Bile duct (tissue), 1 donor: ENCODE measurements around the gene GOLT1A.

DNA sequence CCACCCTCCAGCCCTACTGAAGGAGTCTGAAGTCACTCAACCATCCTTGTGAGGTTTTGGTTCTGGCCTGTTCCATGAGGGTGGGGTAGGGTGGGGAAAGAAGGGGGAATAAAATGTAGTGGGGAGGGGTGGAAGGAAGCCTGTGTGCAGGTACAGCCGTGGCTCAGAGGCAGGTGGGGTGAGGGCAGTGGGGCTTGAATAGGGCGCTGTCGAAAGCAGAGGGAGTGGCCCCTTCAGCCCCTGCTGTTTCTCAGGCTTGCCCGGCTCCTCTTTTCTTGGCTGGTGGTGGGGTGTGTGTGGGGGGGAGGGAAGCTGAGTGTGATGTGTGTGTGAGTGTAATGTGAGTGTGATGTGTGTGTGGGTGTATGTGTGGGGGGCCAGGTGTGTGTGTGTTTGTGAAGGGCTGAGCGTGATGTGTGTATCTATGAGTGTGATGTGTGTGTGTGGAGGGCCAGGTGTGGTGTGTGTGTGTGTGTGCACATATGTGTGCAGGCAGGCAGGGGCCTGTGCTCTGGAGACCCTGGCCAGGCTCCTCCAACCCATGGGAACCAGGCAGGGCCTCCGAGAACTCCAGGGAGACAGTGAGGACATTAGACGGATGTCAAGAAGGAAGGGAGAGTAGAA is 9.0 kb downstream of the SOX13 start:
- PRO-cap, result no peak

DNA sequence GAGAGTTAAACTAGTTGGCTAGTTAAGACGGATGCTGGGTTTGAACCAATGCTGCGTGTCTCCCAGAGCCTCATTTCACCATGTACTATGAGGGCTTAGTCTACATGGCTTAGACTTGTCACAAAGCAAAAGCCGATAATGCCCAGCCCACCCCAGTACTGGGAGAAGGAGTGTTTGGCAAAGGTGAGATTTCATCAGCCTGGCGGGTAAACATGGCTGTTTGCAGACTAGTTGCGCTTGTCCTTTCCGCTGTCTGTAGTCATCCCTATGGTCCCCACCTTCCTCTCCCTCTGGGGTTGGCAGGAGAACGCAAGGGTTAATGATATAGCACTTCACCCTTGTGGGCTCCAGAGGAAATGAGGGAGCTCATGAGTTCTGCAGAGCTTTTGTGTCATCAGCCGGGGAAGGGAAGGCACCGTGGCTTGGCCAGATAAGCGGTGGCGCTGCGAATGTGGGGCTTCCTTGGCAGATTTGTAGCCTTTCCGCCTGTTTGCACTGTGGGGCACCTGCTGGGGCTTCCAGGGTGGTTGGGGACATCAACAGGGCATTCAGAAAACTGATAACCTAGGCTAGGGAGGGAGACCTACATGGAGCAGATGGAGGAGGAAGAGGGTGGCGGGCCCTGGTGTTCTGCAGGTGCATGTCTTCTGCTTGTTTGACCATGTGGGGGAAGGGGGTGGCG is 29.3 kb downstream of the SOX13 start:
- PRO-cap, result no peak

DNA sequence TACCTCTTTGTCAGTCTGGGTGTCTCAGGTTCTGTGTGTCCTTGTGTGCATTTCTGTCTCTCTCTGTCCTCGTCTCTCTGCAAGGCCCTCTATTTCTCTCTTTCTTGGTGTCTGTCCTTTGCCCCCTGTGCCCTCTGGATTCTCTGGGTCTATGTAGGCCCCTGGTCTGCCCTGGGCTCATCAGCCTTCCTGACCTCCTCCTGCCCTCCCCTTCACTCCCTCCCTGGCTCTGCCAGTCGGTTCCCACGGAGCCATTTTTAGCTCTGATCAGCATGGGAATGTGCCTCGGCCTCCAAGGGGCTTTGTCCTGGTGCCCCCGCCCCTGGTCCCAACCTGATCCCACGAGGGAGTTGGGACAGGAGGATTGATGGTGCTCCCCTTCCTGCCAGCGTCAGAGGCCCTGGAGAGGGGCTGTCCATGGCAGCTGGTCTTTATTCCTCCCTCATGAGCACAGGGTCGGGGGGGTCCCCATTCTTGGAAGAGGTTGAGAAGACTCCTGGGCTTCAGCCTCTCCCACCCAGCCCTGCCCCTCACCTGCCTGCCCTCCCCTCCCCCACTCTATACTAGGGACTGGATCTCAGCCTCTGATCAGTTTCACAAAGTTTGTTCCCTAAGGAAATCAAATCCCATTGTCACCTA is 24.9 kb downstream of the ETNK2 start:
- PRO-cap, result no peak

DNA sequence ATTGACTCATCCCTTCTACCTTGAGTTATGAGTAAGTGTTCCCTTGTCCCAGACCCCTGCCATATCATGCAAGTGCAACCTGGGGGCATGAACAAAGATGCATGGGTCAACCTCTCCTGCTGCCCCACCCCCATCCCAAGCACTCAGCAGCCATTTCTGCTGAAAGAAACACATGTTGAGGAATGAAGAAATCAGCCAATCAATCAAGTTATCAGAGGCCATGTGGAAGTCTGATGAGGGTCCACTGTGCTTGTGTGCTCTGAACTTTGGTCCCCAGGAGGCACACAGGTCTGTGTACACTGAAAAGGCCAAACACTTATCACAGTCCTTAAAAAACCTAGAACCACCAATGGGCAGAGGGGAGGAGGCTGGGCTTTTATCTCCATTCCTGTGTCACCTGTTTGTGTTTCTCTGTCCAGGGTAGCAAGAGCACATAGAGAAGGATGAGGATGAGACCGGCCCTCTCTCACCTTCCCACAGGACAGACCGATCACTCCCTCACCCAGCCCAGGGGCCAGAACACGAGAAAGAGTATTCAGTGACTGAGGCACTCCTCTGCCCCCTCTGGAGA is 9.5 kb downstream of the ETNK2 start:
- PRO-cap, result no peak

GRCh38 chr1:204150685-204151219 is 1.1 kb downstream of the ETNK2 start:
- PRO-cap, result no peak

DNA sequence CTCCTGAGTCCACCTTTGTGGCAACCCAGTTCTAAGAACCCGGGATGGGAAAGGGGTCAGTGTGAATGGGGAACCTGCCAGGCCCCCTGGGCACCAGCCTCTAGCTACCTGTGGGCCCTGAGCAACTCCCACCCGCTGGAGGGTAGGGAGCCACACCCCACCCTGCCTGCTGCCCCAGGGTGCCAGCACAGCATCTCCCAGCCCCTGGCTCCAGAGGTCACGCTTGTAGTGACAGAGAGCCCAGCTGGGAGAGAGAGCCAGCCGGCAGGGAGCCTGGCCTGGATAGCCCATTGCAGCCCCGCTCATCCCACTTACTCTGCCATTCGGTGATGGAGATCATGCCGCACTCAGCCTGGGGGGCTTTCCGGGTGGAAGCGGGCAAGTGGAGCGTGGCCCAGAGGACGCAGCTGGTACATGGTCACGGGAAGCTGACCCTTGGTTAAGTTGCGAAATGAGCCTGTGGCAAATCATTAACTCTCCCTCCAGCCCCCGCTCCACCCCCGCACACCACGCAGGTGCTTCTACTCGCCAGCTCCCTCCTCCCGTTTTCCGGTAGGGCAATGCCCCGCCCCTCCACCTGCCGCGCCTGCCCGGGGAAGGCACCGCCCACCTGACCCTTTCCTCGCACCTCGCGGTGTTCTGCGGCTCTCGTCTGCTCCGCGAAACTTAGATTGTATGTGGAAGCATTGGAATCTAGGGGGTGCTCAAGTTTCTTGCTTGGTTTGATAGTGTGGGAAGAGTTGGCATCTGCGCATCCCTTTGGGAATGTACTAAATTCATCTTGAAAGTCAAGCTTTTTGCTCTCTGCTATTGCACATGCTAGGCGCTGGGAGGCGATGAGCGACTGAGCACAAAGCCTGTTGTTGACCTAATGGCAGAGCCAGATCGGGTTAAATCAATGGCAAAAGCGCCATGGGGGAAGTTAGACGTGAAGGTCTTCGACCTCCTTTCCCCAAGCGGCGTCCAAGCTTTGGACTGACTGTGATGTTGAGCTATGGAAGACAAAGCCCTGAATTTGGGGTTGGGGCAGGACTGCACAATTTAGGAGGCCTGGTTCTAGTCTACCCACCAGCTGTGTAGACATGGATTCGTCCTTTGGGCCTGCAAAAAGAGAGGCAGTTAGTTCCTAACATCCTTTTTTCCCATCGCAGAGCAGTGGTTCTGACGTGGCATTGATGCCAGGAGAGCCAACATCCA is at the start of gene GOLT1A:
Gene GOLT1A, minus strand, starts transcription at position 422 of the 1,197 bp plus-strand sequence.
- PRO-cap, result unidirectional peak, minus-strand start at position 412 of the sequence

DNA sequence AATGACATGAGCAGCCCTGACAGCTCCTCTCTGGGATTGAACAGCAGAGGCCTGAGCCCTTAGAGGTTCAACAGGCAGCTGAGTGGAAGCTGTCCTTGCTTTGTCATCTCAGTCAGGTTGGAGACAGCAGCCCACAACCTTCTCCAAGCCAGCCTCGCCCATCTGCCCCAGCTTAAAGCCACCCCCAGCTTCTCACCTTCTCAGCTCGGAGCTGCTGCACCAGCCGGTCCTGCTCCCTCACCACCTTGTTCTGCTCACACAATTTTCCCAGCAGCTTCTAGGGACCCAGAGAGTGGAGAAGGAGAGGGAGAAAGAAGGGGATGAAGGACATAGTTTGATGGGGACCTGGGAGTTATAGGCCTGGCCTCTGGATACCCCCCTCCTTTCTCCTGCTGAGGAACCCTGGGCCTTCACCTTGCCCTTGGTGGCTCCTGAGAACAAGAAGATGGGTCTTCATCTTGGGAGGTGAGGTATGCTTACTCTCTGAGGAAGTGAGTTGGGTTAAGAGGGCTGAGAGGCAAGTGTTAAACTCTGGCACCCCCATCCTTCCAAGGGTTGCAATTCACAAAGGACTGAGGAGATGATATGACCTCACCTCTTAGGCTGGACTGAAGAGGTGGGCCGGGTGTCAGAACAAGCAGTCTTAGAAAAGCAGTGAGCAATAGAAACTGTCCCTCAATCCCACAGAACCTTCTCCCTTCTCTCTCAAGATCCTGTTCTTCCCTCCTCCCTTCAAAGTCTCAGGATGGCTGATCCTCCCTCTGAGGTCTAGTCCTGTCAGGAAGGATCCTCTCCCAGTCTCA is 35.4 kb upstream of the GOLT1A start:
- PRO-cap, result no peak

DNA sequence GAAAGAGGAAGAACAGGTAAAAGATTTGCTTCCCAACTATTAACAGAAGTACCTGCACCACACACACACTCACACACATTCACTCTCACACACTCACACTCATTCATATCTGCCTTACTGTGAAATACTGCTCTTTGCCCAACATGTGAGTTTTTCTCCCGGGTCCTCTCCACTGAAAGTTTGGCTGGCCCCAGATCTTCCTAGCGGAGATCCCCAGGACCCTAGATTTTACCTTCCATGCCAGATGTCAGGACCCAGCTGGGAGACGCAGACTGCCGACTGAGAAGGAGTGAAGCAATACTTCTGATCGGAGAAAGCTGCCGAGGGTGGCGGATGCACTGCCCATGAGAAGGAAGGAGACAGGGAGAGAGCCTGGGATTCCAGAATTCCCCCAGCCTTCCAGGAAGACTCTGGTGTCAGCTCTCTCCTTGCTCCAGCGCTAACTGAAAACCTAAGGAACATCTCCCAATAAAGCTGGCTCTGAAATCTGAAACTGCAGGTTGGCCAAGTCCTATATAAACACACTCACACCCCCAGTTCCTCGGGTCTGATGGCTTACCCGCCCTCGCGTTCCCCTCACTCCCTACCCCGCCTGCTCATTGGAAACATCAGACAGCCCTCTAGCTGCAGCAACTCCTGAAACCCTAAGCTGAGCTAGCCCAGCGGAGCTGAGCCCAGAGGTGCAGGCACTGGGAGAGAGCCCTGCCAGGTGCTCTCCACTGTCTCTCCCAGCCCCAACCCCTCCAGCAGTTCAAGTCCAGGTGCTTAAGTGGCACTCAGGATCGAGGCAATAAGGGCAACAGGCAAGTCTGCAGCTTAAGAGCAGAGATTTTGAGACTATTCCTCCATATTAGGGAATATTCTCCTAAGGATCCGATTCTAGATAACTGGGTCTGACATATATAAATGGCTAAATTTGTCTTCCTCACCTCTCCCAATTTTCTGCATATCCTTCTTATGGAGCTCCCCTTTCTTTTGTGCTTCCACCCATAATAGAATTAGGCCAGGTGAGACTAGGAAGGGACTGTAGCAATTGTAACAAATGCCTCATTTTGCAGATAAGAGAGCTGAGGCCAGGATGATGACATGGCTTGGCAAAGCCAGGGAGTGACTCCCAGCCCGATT is 52.3 kb downstream of the PLEKHA6 start:
- PRO-cap, result unidirectional peak, minus-strand start at position 445 of the sequence

DNA sequence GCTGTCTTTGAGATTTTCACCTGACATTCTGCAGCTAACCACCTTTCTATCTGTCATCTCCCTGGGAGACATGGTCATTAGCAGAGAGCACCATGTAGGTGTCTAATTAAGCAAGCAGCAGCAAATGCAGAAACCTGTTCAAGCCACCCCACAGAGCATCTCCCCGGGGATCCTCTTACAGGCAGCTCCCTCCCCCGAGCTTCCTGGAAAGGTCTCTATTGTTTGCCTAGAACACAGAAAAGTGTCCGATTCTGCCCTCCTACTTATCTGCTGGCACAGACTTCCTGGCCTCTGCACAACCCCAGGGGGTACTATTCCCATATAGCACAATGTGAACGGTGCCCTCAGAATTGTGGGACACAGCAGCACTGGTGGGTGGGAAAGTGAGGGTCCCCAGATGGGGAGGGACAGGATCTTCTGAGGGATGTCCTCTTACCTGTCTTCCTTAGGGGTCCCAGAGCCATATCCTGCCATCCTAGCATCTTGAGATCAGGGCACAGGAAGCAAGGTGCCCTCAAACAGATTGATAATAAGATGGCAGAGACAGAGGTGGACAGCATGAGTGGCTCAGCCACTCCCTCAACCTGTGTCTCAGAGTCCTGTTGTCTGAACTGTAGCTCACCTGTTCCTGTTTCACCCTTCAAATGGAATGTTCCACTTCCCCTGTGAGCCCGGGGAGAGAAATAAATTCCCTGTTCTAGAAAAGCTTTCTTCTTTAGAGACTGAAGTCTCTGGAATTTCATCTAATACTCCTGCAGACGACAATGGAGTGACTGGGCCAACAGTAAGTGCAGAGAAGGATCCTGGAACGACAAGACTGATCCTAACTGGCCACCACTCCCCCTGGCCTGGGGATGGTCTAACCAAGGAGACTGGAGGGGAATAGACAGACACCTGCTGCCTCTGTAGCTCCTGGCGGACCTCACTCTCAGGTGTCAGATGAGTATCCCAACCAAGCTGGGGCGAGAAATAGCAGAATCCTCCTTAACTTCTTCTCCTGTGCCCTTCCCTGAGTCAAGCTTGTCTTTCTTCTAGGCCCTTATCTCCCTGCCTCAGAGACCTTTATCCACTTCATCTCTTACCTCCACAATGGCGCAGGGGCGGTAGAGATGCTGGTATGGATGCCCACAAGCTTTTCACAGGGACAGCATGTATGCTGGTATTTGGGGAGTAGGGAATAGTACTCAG is 45.7 kb downstream of the PLEKHA6 start:
- PRO-cap, result unidirectional peak, minus-strand start at position 593 of the sequence

GRCh38 chr1:204362966-204364216 is 3.7 kb upstream of the PLEKHA6 start:
- PRO-cap, result no peak

DNA sequence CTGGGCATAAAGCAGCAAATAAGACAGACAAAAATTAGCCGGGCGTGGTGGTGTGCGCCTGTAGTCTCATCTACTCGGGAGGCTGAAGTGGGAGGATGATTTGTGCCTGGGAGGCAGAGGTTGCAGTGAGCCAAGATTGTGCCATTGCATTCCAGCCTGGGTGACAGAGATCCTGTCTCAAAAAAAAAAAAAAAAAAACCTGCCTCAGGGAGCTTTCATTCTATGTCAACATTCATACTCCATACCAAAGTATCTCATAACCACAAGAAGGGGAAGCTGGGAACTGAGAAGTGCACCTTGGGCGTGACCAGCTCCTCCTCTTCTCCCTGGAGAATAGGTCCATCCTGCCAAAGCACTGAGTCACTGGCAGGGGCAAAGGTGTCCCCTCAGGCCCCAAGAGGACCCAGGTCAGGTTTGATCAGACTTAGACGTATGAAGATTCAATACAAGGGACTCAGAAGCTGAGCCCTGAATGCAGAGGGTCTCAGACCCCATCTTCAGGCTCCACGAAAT is 36.9 kb upstream of the PPP1R15B start:
- PRO-cap, result no peak

GRCh38 chr1:204493461-204493579 is 1.3 kb downstream of the PIK3C2B start:
- PRO-cap, result no peak

- PRO-cap, result no peak
Observed at GRCh38 chr1:204567534-204567928, 51.3 kb downstream of the MDM4 start.

GRCh38 chr1:204677875-204678081 is 7.8 kb downstream of the LRRN2 start:
- PRO-cap, result no peak

- PRO-cap, result no peak
Observed at GRCh38 chr1:204959853-204960386, 83.1 kb upstream of the CNTN2 start.

DNA sequence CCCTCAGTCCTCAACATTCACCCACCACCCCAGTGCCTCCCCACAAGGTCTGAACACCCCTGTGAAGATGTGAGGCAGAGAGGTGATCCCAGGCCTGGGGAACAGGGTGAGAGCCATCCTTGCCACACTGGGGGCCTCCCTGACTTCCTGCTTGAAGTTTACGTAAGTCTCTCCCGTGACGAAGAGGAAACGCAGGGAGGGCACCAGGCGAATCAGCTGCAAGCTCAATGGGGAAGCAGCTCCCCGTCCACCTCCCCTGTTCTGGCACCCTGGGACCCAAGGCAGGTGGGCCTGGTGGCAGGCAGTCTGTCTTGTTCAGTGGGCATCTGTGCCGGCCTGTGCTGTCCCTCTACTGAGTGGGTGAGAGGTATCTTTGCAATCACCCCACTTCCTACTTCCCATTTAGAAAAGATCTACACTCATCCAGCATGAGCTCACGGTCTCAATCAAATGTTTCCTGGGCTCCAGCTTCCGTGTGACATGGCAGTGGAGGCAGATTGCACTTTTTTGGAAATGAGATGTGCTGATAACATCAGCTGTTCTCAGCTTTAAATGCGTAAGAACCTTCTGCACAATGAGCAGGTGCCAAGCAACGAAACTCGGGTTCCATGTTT is 50.4 kb upstream of the CNTN2 start:
- PRO-cap, result no peak

DNA sequence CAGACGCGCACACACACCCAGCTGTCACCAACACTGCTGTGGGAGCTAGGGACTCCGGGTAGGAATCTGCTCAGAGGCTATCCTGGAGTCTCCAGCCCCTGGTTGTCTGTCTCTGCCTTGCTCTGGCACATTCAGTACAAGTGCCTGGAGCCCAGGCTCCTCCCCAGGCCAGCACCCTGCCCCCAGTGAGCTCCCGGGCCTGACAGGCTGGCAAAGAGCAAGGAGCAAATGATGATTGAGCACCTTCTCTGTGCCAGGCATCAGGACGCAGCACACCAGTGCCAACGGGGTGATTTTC is 6.4 kb downstream of the CNTN2 start:
- PRO-cap, result no peak

DNA sequence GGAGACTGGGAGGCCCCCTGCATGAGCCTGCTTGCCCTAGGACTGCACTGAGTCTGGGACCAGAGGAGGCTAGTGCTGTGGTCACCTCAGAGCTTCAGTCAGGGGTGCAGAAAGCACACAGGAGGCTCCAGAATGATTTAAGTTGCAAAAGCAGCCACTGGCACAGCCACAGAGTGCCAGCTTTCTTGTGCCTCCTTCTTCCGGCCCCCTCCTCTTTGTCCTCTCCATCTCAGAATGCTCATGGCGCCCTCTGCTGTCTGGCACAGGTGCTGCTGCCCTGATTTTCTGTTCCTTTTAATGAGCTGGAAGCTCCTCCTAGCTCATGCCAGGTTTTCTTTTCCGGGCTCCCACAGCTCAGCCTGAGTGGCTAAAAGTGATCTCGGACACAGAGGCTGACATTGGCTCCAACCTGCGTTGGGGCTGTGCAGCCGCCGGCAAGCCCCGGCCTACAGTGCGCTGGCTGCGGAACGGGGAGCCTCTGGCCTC is 18.5 kb downstream of the CNTN2 start:
- PRO-cap, result no peak

DNA sequence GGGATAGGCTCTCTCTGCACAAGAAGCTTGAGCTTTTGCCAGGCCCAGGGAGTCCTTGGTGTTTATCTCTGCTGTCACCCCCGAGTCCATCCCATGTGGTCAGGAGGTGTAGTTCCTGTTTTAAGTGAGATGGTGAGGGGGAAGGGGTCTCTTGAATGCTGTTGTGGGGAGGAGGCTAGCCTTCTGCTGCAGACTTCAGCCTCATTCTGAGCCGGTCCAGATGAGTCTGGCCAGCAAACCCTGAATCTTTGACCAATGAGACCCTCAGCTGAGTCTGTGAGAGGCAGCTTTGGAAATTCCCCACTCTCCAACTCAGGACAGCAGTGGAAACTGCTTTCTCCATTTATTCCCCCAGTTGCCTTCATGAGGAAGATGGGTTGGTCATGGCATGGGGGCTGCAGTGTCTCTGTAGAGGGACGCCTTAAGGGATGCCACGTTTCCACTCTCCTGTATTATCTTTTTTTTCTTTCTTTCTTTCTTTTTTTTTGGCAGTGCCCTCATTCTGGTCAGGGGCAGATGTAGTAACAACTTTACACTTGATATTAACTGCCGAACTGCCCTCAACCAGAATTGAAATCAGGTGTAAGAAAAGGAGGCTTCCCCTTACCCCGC is 2.7 kb downstream of the TMCC2 start:
- PRO-cap, result no peak

DNA sequence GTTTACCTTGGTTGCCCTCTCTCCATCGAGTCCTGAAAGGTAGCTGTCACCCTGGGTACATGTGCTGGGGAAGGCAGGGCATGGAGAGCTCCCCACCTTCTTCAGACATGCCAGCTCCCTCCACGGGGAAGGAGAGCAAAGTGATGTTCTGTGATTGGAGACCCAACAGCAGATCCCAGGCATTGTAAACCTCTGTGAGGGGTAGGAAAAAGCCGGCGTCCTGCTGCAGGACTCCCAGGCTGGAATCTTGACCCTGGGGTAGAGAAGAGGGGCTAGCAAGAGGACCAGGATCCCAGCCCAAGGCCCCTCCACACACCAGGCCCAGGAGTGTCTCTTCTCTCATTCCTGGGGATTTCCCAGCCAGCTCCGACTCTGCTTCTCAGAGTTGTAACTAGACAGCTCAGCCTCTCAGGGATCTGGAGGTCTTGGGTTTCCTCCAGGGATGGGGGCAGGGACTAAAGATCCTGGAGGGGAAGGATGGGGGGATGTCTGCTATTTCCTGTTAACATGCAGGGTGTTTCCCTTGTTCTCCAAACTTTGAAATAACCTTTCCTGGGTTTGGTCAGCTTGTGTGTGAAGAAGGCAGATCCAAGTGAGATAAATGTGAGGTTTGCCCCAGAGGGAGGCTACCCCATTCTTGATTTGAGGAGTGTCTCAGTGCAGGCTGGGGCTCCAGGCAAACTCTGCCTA is 34.5 kb downstream of the TMCC2 start:
- PRO-cap, result no peak